ENCODE measurements around a stretch of chr12.

GRCh38 chr12:76369493-76370033 lies 21.3 kb upstream of the BBS10 start:
- PRO-cap = no peak
- RAMPAGE, long total RNA = no peak

DNA sequence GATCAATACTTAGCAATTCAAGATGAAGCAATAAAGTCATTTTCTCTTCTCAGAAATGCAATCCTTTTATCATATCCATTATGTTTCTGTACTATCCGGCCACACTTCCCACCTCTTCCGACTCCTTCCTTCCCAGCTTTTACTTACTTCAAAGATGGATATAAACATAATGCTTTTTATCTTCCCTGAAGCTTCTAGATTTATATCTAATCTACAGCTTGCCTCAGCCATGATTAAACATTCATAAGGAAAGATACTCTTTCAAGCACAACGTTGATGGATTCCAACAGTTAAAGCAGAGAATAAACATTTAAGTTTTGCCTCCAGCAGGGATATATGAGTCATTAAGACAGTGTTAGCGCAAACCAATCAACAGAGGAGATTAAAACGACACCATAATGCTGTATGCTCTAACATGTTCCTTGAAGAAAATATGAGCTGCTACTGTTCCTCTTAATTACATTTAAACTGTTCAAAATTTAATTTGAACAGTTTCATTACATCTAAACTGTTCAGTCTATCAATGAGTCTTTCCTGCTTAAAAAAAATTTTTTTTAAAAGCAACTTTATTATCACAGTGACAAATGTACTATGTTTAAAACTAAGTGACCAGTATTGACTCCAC lies 74.9 kb upstream of the BBS10 start:
- PRO-cap = no peak
- RAMPAGE, long total RNA = no peak

DNA sequence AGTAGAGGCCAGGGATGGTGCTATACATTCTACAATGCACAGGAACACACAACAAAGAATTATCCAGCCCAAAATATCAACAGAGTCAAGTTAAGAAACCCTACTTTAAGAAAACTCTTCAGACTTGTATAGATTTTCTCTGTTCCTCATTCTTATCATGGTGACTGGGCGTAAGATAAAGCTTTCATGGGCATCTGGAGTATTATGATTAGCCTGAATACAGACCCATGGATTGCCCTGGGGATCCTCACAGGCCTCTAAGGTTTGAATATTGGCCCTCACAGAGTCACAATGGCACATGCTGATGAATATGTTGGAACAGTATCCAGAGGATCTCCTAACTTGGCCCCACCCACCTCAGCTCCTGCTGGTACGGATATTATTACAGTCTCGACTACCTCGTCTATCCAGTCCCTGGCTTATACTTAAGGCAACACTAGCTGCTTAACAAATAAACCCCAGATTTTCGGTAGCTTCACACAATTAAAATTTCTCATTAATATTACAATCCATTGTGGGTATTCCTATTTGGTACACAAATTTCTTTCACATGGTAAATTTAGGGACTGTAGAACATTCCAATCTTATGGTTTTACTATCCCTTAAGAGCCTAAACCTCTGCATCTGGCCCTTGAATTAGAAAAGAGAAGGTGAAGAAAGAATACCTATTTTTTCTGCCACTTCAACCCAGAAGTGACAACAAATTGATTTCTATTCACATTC lies 8.0 kb downstream of the OSBPL8 start:
- PRO-cap = no peak
- RAMPAGE, long total RNA = no peak

- PRO-cap = no peak
- RAMPAGE, long total RNA = no peak
Observed at GRCh38 chr12:77238106-77238783, 172.9 kb upstream of the E2F7 start.

GRCh38 chr12:77833995-77834337 lies 3.3 kb downstream of the NAV3 start:
- PRO-cap = no peak
- RAMPAGE, long total RNA = no peak

DNA sequence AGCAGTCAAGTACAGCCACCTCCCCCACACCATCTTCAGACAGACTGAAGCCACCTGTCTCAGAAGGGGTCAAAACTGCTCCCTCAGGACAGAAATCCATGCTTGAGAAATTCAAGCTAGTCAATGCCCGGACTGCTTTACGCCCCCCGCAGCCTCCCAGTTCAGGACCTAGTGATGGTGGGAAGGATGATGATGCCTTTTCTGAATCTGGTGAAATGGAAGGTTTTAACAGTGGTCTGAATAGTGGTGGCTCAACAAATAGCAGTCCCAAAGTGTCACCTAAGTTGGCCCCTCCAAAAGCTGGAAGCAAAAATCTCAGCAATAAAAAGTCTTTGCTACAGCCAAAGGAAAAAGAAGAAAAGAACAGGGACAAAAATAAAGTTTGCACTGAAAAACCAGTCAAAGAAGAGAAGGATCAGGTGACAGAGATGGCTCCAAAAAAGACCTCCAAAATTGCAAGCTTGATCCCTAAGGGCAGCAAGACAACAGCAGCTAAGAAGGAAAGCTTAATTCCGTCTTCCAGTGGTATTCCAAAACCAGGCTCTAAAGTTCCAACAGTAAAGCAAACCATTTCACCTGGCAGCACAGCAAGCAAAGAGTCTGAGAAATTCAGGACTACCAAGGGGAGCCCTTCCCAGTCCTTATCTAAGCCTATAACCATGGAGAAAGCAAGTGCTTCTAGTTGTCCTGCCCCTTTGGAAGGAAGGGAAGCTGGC lies 176.1 kb downstream of the NAV3 start:
- PRO-cap = no peak
- RAMPAGE, long total RNA = no peak

GRCh38 chr12:78863421-78864124 lies 1.0 kb upstream of the SYT1 start:
- PRO-cap = no peak
- RAMPAGE, long total RNA = no peak

DNA sequence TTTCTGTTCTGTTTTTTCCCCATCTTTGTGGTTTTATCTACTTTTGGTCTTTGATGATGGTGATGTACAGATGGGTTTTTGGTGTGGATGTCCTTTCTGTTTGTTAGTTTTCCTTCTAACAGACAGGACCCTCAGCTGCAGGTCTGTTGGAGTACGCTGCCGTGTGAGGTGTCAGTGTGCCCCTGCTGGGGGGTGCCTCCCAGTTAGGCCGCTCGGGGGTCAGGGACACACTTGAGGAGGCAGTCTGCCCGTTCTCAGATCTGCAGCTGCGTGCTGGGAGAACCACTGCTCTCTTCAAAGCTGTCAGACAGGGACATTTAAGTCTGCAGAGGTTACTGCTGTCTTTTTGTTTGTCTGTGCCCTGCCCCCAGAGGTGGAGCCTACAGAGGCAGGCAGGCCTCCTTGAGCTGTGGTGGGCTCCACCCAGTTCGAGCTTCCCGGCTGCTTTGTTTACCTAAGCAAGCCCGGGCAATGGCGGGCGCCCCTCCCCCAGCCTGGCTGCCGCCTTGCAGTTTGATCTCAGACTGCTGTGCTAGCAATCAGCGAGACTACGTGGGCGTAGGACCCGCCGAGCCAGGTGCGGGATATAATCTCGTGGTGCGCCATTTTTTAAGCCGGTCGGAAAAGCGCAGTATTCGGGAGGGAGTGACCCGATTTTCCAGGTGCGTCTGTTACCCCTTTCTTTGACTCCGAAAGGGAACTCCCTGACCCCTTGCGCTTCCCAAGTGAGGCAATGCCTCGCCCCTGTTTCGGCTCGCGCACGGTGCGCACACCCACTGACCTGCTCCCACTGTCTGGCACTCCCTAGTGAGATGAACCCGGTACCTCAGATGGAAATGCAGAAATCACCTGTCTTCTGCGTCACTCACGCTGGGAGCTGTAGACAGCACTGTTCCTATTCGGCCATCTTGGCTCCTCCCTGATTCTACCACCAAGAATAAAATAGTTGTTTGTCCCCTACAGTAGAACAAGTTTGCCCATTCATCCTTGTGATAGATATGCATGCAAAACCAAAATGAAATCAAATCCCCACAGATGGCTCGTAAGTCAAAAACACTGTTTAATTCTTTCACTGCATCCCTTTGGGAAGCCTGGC lies 180.5 kb downstream of the SYT1 start:
- PRO-cap = no peak
- RAMPAGE, long total RNA = no peak

DNA sequence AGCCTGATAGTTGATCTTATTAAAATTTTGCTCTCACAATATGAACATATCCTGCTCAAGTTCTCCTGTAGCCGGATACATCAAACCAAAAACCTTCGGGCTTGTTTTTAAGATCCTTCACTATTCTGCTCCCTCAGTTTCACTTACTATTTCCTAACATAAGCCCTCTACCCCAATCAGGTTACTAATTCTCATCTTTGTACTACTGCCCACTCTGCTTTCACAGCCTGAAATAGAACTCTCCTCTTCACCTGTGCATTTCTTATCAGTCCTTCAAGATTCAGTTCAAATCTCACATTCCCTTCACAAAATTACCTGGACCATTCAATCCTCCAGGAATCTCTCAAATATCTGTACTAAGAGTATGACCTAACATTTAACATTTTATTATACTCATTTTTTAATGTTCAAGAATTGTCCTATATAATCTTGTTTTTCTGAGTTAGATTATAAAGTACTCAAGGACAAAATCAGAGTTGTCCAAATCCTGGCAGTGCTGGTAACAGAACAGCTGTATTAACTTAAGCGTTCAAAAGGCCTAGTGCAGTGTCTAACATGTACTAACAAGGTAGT lies 14.1 kb downstream of the PAWR start:
- PRO-cap = no peak
- RAMPAGE, long total RNA = no peak

GRCh38 chr12:79809624-79809980 lies 118.8 kb upstream of the PAWR start:
- PRO-cap = no peak
- RAMPAGE, long total RNA = no peak

- PRO-cap = no peak
- RAMPAGE, long total RNA = no peak
Observed at GRCh38 chr12:80697269-80697784, 10.1 kb upstream of the MYF6 start.

DNA sequence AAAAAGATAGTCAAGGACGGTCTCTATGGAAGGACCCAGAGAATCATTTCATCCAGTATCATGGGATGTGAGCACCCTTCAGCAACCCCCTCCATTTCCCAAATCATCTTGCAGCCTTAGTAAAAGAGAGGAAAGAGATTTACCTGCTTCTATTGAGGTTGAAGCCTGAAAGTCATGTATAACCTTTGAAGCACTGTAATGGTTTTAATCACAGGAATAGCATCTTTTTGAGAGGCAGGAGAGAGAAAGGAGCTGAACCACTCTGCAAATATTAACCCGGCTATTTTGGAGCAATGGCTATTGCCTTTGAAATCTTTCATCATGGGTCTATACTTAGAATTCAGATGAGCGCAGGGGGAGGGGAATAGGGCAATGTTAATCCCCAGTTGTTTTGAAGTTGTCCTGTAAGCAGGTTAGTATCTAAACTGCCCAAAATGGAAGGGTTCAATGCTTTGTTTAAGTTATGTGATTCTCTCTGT lies 429 bp upstream of the MYF6 start:
- PRO-cap = no peak
- RAMPAGE, long total RNA = no peak

DNA sequence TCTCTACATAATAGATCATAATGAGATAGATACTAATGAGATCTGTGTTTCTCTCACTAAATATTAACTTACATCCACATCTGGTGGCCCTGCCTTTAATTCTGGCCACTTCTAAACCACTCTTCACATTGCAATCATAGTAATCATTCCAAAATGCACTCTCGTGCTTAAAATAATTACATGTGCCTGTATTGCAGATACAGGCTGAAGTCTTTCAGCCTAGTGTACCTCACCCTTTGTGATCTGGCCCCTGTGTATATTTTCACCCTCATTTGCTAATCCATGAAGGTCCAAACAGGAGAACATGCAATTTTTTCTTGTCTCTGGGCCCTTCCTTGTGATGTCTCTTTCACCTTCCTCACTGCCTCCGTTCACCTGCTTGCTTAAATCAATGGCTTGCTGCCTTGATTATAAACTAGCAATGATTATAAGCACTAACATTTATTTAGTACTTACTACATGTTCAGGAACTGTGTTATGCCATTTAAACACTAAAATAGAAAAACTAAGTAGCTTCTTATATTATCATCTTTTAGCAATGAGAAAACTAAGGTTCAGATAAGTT lies 107.9 kb downstream of the LIN7A start:
- PRO-cap = no peak
- RAMPAGE, long total RNA = no peak

DNA sequence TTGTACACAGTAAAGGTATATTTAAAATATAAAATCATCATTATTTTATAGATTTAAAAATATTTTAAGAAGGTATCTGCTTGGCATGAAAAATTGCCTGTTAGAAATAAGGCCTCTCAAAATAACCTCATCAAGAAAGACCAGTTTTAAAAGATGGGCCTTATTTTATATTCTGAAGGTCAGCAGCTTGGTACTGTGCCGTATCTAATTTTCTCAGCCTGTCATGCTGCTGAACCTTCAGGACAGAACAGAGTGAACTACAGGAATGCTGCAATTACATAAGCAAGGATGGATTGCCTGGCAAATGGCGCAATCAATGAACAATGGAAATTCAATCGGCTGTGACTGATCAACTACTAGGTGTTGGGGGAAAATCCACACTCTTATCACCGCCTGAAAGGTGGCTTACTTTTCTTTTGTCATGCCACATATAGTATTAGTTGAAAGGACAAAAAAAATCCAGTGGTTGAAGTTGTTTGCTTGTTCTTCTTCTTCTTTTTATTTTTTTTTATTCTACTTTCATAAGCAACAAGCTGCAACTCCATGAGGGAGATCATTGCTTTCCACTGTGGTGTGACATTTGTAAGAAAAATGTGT lies 8.5 kb downstream of the ACSS3 start:
- PRO-cap = no peak
- RAMPAGE, long total RNA = no peak

DNA sequence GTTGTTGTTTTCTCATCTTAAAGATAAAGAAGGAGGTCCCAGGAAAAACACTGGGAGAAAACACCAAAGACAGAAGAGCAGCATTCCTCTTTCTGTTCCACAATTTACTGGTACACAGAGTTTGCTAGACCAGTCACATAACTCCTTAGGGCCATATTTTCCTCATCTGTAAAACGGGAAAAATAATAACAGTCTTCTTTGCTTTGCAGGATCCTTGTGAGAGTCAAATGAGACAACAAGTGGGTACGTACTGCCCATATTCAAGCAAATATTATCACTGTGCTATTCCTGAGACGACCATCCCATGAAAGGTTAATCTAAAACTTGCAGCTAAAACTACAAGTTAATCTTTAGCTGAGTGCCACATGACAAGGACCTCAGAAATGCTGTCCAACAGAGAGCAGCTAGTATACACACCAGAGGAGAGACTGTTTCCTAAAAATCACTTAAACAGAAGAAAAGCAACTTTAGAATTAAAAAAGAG lies 162.8 kb upstream of the TMTC2 start:
- PRO-cap = no peak
- RAMPAGE, long total RNA = no peak

DNA sequence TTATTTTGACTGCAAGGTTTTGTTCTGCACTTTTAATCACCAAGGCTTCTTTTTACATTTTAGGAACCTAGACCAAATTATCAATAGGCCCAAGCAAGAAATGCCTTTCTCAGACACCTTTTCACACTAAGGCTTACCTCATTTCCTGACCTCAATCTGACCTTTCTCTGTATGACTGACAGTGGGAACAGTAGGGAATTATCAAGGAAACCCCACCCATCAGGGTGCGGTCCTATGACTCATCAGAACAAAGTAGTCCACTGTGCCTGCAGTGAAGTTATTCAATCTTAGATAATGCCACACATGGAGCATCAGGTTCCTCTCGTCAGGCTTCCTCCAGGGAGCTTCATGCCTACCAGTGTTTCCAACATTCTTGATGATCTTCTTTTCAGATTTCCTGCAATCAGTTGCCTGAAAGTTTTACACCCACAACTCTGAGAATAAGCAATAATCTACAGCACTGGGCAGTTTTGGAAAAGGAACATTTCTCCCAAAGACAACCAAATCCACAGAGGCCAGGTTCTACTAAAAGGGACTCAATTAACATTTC lies 36.0 kb upstream of the TMTC2 start:
- PRO-cap = no peak
- RAMPAGE, long total RNA = no peak

GRCh38 chr12:82659899-82660246 lies 26.8 kb upstream of the TMTC2 start:
- PRO-cap = no peak
- RAMPAGE, long total RNA = no peak

GRCh38 chr12:82685724-82686272 lies 908 bp upstream of the TMTC2 start:
- PRO-cap = unidirectional peak, plus-strand start at chr12:82685994
- RAMPAGE, long total RNA = no peak

- PRO-cap = bidirectional peak, plus-strand start at chr12:82687846, minus-strand start at chr12:82687808
- RAMPAGE, long total RNA = no peak
Observed at GRCh38 chr12:82687697-82687976, 931 bp downstream of the TMTC2 start.

DNA sequence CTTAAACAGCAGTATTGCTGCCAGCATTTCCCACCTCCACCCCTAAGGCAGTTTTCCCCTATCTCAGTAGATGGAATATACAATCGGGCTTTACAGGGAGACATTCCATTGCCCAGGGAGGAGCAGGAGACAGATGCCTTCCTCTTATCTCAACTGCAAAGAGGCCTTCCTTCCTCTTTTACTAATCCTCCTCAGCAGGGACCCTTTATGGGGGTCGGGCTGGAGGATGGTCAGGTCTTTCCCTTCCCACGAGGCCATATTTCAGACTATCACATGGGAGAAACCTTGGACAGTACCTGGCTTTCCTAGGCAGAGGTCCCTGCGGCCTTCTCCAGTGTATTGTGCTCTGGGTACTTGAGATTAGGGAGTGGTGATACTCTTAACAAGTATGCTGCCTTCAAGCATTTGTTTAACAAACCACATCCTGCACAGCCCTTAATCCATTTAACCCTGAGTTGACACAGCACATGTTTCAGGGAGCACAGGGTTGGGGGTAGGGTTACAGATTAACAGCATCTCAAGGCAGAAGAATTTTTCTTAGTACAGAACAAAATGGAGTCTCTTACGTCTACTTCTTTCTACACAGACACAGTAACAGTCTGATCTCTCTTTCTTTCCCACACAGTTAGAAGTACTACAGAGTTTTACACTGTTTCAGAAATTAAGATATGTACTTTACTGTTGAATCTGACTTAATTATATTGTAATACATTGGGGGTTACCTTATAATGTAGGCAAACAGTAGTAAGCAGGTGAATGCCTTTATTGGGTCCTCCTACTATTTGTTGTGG lies 189.5 kb downstream of the ALX1 start:
- PRO-cap = no peak
- RAMPAGE, long total RNA = no peak

All from urinary bladder (tissue), 3 donors.